Aorta (tissue), 1 donor: ENCODE data around the genes MEF2B, NDUFA13 and ZNF682.

DNA sequence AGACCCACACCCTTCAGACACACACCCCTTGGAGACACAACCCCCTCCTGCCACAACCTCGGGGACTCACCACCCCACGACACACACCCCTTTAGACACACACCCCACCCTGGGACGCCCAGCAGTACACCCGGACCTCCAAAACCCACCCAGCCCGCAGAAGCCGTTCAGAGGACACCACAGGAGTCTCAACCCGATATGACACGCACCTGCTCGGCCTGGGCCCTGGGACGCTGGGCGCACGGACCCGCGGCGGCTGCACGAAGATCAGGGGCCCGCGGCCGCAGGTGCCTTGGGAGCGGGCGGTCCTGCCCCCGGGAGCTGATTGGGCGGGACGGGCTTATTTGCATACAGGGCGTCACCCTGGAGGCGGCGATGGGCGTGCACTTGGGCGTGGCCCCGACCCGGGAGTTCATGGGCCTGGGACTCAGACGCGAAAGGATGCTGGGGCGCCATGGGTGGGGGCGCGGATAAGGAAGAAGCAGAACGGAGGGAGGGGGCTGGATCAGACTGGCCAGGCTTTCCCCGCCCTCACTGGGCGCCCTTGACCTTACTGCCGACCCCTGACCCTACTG lies at the start of gene MEF2B:
Gene MEF2B, minus strand, starts transcription at position 268 of the 575 bp plus-strand sequence.
- PRO-cap = no peak

DNA sequence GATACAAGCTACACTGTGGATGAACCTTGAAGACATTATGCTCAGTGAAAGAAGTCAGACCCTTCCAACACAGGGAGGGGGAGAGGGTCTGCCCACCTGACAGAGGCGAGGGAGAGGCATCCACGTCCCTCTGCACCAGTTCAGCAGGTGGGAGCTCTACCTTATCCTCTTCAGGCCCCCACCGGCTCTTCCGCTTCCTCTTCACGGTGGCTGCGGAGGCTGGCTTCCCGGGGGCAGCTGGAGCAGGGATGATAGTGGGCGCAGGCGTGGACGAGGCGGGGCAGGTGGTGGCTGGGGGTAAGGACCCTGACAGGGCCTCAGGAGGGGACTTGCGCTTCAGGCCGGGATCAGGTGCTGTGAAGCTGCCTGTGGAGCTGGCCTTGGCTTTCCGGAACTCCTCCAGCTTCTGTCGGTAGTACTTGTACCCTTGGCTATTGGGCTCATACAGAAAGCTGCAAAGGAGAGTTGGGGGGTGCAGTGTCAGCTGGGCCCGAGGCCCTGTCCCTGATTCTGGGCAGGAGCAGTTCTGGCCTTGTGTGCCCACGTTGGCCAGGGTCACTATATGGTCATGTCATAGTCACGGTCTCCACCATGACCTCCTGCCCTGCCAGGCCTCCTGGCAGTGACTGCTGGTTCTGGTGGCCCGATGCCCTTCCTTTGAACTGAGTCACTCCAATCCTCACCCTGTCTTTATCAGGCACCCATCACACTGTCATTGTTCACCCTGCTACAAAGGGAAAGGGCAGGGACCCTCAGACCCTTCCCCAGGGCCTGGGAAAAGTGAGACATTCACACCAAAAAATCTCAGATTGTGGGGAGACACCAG lies 23.2 kb downstream of the SUGP1 start:
- PRO-cap = no peak

DNA sequence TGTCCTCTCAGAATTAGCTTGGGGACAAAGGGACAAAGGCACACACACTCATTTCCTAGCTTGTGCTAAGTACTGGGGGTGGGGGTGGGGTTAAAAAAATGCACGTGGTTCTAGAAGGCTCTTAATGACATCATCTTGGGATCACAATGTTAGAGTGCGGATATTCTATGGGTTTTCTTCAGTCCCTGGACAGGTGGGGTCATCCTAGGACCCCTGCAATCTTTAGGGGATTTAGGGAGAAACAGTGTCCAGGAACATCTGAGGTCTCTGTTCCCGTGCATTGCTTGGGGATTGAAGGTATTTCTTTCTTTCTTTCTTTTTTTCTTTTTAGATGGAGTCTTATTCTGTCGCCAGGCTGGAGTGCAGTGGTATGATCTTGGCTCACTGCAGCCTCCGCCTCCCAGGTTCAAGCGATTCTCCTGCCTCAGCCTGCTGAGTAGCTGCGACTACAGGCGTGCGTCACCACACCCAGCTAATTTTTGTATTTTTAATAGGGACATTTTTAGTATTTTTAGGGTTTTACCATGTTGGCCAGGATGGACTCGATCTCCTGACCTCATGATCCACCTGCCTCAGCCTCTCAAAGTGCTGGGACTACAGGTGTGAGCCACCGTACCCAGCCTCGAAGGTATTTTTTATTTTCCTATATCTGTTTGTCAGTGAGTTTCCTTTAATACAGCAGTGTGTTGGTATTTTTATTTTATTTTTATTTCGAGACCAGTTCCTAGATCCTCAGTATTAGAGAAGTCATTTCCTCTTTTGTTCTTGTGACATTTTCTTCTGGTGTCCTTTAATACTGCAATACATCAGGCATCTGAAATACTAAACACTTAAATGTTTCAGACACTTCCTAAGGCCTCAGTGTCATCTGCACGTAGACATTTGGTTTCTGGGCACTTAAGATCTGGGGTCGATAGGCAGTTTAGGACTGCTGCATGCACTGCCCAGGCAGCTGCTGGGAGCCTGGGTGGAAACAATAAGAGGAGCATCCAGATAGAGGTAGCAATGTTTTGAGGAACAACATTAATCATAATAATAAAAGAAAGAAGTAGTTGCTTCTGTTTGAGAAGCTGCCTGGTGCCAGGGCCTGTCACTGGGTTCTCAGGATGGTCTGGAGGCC lies 22.2 kb downstream of the GATAD2A start:
- PRO-cap = no peak

DNA sequence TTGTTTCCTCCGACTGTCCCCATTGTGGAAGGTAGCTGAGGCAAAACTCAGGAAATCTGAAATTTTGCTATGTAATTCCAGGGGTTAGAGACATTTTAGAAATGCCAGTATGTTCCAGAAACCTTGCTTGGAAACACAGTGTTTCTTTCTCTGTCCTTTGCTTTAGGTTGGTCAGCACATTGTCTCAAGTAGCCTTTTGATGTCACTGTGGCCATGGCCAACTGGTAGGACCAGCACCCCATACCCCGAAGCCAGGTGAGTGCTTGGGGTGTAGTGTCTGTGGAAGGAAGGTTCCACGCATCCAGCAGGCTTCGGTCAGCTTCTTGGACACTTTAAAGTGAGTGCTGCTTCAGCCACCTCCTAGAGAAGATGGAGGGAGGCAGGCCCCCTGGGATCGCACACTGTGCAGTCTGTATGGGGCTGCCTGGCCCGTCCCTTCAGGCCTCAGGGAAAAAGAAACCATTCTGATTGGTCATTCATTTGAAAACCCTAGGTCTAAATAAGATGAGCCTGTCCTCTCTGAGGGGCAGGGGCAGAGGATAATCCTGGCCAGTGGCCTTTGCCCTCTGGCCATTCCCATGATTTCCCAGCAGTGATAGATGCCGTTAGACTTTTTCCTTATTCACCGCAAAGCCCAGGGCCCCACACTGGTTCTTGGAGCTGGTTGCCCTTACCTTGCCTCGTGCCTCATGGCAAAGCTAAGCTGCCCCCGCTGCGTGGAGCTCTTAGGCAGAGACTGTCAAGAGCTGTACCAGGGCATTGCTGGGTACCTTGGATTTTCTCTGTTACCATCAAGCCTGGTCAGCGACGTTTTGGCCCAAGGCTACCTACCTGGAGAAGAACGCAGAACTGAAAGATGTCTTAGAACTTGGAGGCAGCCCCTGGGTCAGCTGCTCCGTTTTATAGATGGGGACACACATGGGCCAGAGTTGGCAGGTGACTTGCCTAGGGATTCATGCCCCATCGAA lies 30.8 kb downstream of the GATAD2A start:
- PRO-cap = no peak

DNA sequence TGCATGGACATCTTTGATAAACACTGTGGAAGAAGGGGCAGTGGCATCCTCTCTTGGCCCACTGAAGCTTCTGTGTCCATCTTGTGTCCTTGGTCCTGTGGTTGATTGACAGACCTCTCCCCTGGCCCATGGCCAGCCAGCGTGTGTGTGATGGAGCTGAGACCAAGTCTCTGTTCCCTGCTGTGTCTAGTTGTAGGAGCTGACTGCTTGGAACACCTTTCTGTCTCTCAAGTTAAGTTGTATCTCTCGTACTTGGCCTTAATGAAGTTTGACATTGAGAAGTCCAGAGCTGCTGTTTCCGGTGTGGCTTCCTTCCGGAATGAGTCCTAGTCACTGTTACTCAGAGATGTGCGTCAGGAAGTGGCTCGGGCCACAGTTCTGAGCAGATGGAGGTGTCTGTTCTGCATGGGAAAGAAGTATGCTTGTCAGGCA lies 54.2 kb downstream of the GATAD2A start:
- PRO-cap = no peak

DNA sequence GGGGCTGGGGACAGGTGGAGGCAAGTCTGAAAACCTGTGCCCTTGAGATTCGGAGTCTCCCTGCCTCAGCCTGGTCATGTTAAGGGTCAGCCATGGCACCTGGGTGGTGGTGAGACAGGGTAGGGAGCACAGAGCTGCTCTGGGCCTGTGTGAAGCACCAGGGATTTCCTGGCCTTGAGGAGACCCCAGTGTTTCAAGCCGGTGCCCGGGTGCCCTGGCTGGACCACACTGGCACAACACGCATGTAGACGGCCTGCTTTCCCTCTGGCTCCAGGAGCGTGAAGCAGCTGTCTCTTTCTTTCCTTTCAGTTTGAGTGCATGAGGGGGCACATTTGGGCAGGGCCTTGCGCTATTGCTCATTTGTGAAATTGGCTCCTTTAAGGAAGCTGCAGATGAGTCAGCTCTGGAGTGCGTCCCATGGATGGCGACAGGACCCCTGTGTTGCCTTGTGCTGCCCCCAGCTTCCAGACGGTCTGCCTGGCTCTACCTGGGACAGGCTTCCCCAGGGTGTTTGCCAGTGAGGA lies 51.7 kb downstream of the TSSK6 start:
- PRO-cap = no peak

DNA sequence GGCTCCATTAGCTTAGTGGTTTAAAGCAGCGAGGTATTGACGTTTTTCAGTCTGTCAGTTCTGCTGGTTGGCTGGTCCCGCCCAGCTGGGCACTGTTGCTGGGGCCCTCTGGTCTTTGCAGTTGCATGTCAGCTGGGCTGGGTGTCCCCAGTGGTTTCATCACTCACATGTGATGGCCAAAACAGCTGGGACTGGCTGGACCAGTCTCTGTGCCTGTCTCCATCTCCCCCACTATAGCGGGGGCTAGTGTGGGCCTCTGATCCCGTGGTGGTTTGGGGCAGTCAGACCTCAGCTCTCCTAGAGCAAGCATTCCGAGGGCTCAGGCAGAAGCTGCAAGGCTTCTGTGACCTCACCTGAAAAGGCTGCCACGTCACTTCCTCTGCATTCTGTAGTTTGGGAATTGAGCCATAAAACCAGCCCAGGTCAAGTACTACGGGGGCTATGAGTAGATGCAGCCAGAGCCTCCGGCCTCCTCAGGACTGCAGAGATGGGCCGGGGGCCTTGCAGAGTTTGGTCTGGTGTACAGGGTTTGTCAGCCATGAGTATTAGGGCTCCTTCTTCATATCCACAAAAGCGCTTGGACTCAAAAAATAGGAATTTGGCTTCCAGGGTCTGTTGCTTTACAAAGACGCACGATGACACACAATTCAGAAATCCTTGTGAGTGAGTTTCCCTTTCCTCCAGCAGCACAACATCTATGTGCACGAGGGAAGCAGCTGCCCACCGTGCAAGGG lies 29.9 kb downstream of the TSSK6 start:
- PRO-cap = no peak

GRCh38 chr19:19513925-19514888 lies 1.1 kb downstream of the TSSK6 start:
- PRO-cap = unidirectional peak, minus-strand start at chr19:19514364

GRCh38 chr19:19515858-19516588 lies at the start of gene NDUFA13:
TSS of gene NDUFA13 (plus strand) at chr19:19516225.
- PRO-cap = bidirectional peak, plus-strand start at chr19:19516247, minus-strand start at chr19:19516163

DNA sequence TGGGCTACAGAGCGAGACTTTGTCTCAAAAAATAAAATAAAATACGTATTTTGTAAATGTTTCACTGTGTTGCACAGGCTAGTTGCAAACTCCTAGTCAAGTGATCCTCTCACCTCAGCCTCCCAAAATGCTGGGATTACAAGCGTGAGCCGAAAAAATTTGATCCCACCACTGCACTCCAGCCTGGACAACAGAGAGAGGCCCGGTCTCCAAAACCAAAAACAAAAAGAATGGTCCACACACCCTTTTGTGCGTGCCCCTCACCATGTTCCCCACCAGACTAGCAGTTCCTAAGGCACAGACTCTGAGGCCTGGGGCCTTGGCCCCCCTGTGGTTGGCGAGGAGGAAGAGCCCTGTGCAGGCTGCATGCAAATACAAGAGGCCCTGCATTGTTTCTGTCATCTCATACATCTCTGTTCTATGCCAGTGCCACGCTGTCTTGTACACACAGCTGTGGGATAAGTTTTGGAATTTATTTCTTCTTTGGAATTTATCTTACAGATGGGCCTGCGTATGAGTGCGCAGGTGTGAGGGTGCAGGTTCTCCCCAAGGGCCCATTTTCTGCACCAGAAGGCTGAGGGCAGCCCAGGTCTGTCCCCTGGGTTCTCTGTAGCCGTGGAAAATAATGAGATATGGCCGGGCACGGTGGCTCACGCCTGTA lies 4.7 kb upstream of the YJEFN3 start:
- PRO-cap = no peak

DNA sequence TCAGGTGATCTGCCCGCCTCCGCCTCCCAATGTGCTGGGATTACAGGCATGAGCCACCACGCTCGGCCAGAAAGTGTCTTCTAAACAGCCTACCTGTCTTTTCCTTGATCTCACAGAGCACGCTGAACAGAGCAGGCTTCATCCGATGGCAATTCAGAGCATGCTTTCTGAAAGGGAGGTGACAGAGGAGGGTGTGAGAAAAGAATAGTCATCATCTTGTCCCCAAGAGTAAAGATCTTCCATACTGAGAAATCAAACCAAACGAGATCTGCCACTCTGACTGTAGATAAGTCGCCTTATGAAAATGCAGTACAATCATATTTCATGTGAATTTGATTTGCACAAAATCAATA lies 19.3 kb downstream of the PBX4 start:
- PRO-cap = no peak

- PRO-cap = no peak
These were observed 456 bp upstream of the GMIP start for GRCh38 chr19:19643846-19644380.

DNA sequence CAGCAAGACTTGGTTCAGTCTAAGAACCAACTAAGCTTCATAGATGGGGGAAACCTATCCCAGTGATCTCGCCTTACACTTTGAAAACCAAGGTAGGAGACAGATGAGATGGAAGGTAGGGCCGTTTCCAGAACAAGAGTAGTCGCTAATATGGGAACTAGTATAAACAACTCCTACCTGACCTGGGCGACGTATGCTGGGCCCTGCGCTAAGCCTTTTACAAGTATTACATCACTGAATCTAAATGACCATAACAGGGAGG lies 753 bp downstream of the ATP13A1 start:
- PRO-cap = no peak

DNA sequence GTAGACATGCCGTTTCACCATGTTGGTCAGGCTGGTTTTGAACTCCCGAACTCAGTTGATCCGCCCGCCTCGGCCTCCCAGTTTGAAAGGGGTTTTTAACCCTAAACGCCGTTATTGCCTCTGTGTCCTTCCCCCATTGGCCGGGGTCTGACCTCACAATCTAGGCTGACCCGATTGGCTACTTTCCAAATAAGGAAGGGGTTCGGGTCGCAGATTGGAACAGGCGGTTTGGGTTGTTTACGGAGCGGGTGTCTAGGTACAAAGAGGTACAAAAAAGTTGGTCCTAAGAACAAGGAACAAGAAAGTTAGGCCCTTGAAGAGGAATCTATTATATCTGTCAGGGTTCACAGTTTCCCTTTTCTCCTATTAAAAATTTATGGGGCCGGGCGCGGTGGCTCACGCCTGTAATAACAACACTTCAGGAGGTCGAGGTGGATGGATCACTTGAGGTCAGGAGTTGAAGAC lies 1.0 kb downstream of the ZNF253 start:
- PRO-cap = no peak

- PRO-cap = unidirectional peak, minus-strand start at chr19:20039495; unidirectional peak, minus-strand start at chr19:20039534
These were observed at the start of gene ZNF682 for GRCh38 chr19:20038568-20039903. TSS of gene ZNF682 (minus strand) at chr19:20039505.

DNA sequence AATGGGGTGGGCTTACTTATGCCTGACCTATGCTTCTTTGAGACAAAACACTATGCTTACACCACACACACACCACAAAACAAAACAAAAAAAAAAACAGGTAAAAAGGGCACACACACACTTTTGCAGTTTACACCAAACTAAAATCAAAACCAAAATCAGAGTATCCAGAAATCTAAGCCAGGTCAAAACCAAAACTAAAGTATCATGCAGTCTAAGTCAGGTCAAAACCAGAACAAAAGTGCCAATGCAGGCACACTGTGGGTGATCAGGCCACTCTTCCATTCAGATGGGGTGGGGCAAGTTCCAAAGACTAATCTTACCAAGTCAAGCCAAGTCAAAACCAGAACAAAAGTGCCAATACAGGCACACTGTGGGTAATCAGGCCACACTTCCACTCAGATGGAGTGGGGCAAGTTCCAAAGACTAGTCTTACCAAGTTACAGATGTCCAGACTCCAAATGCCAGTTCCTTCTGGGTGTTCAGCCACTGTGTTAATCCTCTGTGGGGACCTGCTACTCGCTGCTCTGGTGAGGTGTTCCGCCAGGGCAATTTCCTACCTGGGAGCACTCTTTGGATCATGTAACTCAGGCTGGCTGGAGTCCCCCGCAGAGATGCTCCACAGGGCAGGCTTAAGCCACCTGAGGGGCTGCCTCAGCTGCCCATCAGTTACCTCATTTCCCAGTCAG lies 134.0 kb downstream of the ZNF737 start:
- PRO-cap = no peak

DNA sequence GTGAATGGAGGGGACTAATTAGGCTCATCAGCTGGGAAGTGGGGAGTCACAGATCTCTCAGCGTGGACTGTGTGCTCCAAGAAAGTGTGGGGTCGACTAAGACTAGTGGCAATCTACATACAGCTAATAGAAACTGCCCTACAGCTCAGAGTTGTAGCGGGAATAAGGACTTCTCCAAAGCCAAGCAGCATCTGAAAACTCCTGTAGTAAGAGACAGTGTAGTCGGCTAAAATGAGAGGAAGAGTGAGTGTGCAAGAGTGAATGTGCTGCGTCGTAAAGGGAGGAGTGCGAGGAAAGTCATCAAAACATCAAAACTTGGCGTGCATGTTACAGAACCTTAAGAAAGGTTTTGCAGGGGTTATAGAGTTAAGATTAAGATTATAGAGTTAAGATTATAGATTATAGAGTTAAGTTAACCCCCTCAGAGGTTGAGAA lies 46.6 kb upstream of the ZNF737 start:
- PRO-cap = no peak

DNA sequence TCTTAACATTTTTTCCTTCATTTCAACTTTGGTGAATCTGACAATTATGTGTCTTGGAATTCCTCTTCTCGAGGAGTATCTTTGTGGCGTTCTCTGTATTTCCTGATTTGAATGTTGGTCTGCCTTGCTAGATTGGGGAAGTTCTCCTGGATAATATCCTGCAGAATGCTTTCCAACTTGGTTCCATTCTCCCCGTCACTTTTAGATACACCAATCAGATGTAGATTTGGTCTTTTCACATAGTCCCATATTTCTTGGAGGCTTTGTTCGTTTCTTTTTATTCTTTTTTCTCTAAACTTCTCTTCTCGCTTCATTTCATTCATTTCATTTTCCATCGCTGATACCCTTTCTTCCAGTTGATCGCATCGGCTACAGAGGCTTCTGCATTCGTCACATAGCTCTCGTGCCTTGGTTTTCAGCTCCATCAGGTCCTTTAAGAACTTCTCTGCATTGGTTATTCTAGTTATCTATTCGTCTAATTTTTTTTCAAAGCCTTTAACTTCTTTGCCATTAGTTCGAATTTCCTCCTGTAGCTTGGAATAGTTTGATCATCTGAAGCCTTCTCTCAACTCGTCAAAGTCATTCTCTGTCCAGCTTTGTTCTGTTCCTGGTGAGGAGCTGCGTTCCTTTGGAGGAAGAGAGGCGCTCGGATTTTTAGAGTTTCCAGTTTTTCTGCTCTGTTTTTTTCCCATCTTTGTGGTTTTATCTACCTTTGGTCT lies 29.0 kb downstream of the ZNF626 start:
- PRO-cap = no peak

- PRO-cap = no peak
These were observed 909 bp downstream of the ZNF626 start for GRCh38 chr19:20660394-20660930.

DNA sequence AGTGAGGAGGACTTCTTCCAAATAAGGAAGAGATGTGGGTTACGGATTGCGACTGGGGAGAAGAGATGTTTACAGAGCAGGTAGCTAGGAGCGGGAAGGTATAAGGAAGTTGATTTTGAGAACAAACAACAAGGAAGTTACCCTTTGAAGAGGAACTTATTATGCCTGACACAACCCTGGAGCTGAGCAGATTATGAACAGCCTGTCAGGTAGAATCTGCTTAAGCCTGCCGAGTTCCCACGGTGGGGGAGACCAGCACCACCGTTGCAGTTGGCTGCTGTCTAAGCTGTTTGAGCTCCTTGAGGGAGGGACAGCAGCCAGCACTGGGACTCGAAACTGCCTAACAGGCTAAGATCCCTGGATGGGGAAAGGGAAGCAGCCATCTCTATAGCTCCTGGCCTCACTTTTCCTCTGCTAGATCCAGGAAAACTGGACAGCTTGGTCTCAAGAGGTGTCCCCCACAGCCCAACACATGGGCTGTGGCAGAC lies 6.6 kb upstream of the ZNF66 start:
- PRO-cap = no peak